ENCODE measurements around a stretch of chr12.

DNA sequence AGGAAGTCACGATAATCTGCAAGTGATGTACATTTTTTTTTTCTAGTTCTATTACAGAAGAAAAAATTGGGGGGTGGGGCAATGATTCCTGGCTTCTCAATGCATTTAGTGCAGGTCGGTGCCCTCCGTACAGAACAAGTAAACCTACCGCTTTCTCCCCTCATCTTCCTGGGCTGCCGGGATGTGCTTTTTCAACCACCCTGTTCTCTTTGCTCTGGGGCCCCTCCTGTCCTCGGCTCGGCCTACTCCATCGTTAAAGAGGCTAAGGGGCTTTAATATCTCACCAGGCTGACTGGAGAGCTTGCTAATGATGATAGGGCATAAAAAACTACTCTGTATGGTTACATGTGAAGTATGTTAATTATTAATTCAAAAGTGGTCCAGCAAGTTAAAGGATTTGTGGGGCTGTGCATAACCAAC, 83.7 kb downstream of the RIMBP2 start:
- RRBS, result no CpG with 5 or more reads among the region's 8 CpGs

DNA sequence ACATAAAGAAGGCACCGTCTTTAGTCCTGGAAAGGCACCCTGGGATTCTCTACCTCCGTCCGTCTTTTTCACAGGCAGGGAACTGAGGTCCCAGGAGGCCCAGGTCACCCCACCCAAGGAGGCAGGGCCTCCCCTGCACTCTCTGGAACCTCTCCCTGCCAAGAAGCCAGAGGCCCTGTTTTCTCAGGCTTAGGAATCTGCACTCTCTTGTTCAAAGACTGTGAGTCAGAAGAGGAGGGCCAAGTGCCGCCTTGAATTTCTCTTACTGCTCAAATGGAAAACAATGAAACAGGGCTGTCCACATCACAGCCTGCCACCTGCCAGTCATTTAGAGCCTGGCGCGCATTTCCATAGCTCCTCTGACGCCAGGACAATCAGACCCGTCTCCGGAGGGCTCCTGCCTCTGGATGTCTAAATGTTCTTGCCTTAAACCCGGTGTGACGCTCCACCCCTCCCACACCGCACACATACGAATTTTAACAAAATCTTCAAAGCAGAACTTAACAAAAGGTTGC, 51.0 kb downstream of the STX2 start:
- RRBS, result no CpG with 5 or more reads among the region's 13 CpGs

- RRBS, result no CpG with 5 or more reads among the region's 4 CpGs
Measured at GRCh38 chr12:130827423-130827772, 11.7 kb downstream of the STX2 start.

- RRBS, result no CpG with 5 or more reads among the region's 28 CpGs
Measured at GRCh38 chr12:130924805-130925579, 28.7 kb upstream of the ADGRD1 start.

GRCh38 chr12:131030553-131031208, 77.0 kb downstream of the ADGRD1 start:
- RRBS, result 61% methylated on average over 10 of the region's 29 CpGs

DNA sequence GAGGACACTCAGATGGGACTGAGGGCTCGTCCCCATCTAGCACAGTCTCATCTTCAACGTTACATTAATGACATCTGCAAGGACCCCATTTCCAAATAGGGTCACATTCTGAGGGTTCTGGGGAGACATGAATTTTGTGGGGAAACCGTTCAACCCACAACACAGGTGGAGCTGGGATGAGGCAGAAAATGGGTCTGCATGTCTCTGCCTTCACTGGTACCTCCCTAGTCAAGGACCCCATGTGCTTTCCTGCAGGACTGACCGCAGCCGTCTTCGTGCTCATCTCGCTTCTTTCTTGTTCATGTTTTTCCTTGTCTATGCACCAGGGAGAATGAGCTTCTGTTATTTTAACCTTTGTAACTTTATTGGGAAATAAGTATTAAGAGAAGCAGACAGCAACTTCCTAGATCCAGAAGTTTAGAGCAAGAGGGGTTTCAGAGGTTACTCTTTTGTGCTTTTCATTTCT, 104.0 kb downstream of the ADGRD1 start:
- RRBS, result no CpG with 5 or more reads among the region's 7 CpGs

DNA sequence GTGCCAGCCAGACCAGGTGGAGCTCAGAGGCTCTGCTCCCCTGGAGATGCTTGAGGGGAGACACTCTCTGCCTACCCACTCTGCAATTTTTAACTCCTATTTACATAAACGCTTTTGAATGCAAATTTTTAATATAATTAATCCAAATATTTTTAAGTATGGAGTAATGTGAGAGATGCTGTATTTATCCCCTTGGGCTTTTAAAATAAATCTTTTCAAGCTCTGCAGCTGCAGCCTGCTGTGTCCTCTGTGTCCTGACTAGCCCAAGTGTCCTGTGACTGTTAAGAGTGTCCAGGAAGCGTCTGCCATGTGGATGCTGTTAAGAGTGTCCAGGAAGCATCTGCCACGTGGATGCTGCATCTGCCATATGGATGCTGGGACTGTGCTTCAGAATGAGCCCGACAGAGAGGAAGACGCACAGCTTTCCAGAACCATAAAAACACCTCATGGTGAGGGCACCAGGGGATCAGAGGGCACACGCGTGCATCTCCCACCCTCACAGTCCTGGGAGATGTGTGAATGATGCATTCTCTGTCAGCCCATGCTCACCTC, 307.2 kb downstream of the ADGRD1 start:
- RRBS, result no CpG with 5 or more reads among the region's 7 CpGs

- RRBS, result no CpG with 5 or more reads among the region's 14 CpGs
Measured at GRCh38 chr12:131355629-131356166, 355.2 kb upstream of the SFSWAP start.

GRCh38 chr12:131456781-131457242, 254.1 kb upstream of the SFSWAP start:
- RRBS, result 78% methylated on average over 6 of the region's 23 CpGs

DNA sequence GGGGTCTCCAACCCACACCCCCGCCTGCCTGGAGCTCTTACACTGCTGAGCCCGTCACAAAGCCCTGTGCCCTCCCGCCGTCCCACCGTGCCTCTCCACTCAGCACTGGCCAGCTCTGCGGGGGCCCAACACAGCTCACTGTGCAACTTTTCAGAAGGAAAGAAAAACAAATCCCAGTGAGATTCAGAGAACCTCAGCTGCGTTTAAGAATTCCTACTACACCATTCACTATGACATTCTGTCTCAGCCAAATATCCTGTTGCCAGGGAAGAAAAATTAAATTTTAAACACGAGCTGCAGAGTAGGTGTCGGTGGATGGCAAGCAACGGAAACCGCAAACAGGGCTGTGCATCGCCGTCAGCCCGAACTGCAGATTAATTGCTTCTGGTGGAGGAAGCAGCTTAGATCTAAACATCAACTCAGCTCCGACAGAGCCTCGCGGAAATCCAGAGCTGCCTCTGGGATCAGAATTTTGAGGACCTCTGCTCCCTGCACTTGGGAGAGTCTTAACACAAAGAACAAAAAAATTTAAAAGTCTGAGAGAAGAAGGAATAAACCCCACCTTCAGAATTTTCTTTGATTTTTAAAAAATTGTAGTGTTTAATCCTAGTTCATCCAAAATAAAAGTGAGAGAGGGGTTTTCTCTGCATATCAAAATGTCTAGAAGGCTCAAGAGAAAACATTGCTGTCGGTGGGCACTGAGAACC, 106.4 kb upstream of the SFSWAP start:
- RRBS, result no CpG with 5 or more reads among the region's 18 CpGs

GRCh38 chr12:131733476-131734515, 22.9 kb downstream of the SFSWAP start:
- RRBS, result 93% methylated on average over 2 of the region's 24 CpGs

DNA sequence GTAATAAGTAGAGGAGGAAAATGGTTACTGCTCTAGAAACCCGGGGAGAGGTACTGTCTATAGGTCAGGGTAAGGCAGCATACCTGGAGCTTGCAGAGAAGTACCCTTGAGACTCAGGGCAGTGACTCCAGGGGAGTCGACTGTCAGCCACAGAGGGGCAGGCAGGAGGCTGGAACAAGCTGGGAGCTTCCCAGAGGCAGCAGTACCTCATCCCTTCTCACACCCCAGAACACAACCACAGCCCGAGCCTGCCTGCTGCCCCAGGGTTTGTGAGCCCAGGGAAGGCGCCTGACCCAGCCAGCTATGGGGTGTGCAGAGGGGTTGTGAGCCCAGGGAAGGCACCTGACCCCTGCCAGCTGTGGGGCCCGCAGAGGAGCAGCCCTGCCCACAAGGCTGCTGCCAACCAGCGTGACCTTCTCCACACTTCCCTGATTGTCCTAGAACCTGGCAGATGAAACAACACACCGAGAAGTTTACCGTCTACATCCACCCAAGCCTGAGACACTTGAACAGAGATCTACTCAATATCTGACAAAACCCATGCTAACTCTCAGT, 47.1 kb downstream of the SFSWAP start:
- RRBS, result no CpG with 5 or more reads among the region's 8 CpGs

DNA sequence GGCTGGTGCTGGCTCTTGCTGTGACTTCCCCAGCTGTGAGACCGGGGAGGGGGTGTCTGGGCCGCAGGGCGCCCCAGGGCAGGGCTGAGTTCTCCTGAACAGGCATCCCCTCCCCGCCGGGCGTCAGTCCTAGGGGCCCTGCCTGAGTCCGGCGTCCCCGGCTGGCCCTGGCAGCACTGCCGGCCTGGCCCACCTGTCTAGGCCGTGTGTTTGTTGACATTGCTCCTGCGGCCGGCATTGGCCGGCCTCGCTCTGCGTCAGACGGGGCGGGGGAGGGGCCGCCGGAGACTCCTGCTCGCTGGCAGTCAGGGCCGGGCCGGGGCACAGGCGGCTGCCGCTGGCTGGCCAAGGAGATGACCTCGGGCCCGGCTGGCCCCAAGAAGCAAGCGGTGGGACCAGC, 1.5 kb downstream of the ULK1 start:
- RRBS, result 4% methylated on average over 22 of the region's 28 CpGs

DNA sequence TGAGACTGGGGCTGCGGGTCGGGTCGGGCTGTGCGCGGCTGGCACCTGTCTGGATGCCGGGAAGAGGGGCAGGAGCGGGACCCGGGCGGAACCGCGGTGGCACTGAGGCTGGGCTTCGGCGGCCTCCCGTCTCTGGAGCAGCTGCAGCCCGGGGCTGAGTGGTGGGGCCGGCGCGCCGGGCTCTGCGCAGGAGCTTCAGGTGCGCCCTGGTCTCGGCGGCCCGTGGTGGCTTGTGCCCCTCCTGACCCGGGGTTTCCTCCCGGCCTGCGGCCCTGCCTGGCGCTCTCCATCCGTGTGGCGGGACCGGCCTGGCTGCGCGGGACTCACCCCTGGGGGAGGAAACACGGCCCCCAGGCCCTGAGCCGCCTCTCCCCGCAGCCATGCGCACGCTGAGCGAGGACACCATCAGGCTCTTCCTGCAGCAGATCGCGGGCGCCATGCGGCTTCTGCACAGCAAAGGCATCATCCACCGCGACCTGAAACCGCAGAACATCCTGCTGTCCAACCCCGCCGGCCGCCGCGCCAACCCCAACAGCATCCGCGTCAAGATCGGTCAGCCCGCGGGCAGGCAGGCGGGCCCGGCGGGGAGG, 13.9 kb downstream of the ULK1 start:
- RRBS, result 96% methylated on average over 19 of the region's 59 CpGs

DNA sequence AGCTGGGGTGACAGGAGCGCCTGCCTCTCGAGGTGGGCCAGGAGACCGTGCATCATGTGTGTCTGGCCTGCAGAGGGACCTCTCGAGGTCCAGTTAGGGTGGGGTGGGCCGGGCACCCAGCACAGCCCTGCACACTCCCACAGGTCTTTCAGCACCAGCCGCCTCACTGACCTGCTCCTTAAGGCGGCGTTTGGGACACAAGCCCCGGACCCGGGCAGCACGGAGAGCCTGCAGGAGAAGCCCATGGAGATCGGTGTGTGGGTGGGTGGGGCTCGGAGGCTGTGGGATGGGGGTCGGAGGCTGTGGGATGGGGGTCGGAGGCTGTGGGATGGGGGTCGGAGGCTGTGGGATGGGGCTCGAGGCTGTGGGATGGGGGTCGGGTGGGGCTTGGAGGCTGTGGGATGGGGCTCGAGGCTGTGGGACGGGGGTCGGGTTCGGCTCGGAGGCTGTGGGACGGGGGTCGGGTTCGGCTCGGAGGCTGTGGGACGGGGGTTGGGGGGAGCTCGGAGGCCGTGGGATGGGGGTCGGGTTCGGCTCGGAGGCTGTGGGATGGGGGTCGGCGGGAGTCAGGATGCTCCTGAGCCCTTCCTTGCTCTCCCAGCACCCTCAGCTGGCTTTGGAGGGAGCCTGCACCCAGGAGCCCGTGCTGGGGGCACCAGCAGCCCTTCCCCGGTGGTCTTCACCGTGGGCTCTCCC, 12.1 kb upstream of the PUS1 start:
- RRBS, result no CpG with 5 or more reads among the region's 38 CpGs

- RRBS, result 94% methylated on average over 3 of the region's 22 CpGs
Measured at GRCh38 chr12:131986150-131986945, 36.6 kb downstream of the EP400 start.

GRCh38 chr12:131993514-131994443, 44.0 kb downstream of the EP400 start:
- RRBS, result no CpG with 5 or more reads among the region's 18 CpGs

DNA sequence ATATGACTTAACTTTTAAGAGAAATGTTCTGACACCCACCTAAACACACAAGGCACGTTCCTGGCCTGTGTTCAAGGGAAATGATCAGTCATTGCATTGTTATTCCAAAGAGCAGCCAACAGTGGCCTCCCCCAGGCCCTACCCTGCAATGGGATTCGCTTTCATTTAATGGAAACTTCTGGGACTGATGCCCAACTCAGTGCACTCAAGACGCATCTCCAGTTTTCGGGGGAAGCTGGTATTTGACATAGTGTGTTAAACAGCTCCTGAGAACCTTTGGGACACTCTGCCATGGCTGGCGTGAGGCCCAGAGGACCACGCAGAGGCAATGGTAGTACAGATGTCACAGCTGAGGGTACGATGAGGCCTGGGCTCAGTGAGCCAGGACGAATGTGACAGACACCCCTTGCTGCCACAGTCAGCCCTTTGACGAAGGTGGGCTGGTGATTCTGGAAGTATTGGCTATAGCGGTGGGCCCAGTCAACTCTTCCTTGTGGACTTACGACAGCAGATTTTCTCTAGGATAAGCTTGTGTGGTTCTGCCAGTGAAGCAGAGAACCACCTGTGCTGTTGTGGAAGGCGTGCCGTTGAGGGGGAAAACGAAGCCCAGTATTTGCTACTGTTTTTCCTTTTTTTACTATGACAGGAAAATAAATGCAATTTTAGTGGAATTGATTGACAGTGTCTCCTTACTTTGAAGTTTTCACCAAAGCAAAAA, 65.7 kb downstream of the DDX51 start:
- RRBS, result no CpG with 5 or more reads among the region's 14 CpGs

- RRBS, result no CpG with 5 or more reads among the region's 16 CpGs
Measured at GRCh38 chr12:132079542-132080211, 64.4 kb downstream of the DDX51 start.

- RRBS, result 2% methylated on average over 33 of the region's 105 CpGs
Measured at GRCh38 chr12:132084220-132085322, 59.5 kb downstream of the DDX51 start.